ENCODE results near the gene UBAC2.

DNA sequence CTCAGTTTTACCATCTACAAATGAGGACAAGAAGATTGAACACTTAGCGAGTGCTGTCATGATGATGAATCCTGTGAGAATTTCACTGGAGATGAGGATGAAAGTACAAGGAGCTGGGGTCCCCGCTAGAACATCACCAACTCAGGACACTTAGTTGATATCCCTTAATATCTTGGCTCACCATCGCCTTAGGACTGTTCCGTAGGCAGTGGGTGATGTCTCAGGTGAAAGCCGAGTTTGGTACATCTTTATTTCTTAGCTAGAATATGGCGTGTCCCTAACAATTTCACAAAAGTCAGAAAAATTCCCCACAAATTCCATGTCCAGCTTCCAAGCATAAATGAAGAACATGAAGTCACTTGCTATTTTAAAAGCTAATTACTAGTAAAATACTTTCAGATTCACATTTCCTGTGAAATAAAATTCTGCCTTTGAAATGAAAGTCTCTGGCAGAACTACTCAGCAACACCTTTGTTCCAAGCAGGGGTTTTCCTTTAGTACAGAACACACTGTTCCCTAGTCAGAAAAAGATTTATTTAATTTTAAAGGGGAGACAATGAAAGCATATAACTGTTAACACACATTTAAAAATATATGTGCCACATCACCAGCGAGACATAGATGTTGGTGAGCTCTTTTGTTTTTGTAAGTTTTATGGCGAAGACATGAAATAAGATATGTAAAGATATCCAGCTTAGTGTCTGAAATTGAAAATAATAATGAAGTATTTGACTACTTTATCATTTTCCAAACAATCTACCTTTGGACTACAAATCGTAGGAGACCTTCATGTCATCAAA lies 26.5 kb upstream of the RAP2A start:
- PRO-cap, result no peak
- RAMPAGE, long total RNA, 2 experiments, result no peak in any of the 2 experiments

DNA sequence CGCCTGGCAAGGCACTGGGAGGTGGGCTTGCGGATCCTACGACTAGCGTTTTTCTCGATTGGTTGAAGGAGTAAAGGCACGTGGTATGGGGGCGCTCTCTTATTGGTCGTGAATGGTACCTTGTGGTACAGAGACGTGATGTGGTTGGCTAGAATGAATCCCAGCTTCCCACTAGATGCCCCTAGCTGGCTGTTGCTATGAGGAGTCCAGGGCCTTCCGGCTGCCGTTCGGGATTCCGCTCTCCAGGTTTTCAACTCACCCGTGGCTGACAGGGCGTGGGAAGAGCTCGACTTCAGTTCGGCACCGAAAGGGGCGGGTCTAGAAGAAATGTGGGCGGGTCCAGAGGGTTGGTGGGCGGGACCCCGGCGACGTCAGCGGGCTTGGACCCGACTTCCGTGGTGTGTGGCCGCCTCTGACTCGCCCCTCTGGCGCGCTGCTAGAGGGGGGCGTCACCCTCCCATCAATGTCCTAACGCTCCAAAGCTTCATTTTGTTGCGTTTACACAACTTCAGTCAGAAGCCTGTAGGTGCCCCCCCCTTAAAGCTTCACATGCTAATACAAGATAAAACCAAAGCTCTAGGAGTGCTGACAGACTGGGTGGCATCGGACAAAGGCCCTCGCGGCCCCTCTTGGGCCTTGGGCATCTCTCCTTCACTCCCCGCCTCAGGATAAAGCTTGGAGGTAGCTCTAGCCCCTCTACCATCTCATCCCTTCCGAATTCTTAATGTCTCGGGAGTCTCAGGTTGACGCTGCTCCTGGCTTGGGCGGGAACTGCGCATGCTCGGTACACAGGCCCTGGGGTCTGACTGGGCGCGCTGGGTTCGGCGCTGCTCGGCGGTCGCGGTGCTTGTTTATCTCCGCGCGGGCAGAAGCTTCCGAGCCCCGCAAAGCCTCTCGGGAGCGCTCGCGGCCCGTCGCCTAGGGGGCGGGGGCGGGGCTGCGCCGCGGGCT lies 619 bp upstream of the RAP2A start:
- PRO-cap, result bidirectional peak, plus-strand start at position 389 of the sequence, minus-strand start outside the sequence; bidirectional peak, plus-strand start outside the sequence, minus-strand start at position 874 of the sequence
- RAMPAGE, long total RNA, 2 experiments, result start-site peak on the plus strand in 1 of 2 experiments, centred at position 300 of the sequence, 16 reads per replicate; start-site peak on the minus strand in 1 of 2 experiments, centred at position 867 of the sequence, 15 reads per replicate

DNA sequence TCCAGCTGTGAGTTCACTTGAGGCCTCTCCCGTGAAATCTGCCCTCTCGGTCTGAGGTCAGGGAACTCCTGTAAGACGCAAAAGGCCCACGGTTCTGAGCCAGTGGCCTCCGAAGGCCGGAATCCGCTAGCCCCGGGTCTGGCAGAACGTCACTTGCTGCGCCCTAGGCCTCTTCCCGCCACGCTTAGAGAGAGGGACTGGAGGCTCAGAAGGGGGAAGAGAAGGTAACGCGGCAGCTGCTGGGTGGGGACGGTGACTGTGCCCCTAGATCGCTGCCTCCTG lies 884 bp upstream of the FARP1 start:
- PRO-cap, result no peak
- RAMPAGE, long total RNA, 2 experiments, result no peak in any of the 2 experiments

DNA sequence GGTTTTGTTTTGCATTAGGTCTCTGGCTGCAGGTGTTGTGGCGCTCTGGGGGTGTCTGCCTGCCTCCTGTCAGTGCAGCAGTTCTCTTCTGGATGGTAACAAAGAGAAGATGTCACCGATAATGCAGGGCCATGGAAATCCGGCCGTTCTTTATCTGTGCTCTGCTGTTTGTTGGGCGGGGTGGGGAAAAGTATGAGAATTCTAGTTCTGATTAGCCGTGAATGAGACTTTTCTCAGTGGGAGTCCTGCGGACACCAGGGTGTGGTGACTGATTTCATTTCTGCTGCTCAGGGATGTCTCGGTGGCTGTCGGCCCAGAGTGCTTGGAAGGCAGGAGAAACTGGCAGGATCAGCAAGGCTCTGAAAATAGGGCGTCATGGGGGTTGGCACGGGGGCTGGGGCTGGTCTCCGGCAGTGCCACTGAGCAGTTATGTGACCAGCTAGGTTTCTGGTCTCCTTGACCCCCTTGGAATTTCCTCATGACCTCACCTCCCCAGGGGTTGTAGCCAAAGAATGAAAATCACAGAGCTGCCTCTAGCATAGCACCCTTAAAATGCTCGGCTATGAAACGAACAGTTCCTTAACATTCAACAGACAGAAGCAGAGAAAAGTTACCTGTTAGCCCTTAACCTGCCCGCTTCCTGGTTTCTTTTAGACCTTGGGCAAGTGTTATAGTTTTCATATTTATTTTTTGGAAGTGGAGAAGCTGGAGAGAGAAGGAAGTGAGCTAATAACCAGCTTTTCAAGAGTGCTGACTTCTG lies 4.9 kb downstream of the RNF113B start:
- PRO-cap, result no peak
- RAMPAGE, long total RNA, 2 experiments, result no peak in any of the 2 experiments

DNA sequence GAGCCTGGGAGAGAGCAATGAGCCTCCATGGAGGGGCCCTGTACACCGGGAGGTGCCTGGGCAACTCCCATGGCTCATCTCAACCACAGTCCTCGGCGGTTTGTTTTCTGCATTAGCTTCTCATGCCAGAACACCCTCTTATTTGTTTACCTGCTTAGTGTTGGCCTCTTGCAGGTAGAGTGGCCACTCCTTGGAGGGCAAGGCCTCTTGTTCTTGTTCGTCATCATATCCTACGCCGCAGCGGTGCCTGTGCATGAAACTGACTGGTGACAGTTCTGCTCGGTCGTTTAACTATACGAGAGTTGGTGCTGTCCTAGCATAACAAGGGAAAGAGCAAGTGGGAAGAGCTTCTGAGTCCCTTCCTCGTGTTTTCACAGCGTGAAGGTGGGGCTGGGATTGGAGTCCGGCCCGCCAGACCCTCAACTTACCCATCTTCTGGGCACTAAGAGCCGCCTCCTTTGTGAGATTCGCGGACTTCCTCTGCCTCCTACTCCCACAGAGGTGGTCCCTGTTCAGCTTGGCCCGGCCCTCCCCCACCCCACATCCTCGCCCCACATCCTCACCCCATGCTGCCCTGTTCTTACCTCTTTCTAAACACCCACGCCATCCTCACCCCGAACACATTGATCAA lies 40.6 kb upstream of the RNF113B start:
- PRO-cap, result no peak
- RAMPAGE, long total RNA, 2 experiments, result no peak in any of the 2 experiments

GRCh38 chr13:98252771-98253175 lies 75.7 kb upstream of the RNF113B start:
- PRO-cap, result no peak
- RAMPAGE, long total RNA, 2 experiments, result no peak in any of the 2 experiments

DNA sequence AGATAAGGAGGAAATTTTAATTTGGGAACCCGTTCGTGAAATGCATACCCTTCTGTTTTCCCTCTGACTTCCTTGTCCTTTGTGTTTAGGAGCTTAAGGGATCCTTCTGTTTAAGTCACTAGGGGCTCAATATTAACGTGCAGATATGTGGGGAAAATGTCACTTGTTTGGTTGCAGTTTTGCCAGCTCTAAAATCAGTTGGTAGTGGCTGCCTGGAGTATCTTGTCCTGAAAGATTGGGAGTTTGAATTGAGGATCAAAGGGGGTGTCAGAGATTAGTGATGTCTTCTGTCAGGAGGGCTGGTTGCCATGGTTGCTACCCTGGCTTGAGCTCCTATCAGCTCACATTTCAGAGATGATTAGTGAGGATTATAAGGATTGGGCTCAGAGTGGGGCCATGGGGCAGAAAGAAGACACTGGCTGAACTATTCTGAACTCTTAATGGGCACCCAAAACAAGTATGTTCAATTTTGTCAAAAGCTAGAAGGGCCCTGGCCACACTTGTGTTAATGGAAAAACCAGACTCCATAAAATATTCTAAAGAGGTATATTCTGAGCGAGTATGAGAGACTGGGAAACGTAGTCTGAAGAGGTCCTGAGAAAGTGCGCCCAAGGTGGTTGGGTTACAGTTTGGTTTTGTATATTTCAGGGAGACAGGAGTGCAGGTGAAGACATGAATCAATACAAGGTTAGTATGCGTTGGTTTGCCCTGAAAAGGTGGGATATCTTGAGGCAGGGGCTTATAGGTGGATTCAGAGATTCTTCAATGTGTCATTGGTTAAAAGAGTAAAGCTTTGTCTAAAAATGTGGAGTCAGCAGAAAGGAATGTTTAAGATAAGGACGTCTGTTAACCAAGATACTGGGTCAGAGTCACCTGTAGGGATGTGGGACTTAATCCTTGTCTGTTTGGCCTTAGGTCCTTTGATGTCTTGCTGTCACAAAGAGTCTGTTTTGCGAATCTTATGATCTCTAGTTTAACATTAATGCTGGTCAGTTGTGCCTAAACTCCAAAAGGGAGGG lies 95.7 kb upstream of the RNF113B start:
- PRO-cap, result no peak
- RAMPAGE, long total RNA, 2 experiments, result no peak in any of the 2 experiments

- PRO-cap, result no peak
- RAMPAGE, long total RNA, 2 experiments, result no peak in any of the 2 experiments
Observed at GRCh38 chr13:98528814-98529327, 48.0 kb downstream of the STK24 start.

- PRO-cap, result no peak
- RAMPAGE, long total RNA, 2 experiments, result no peak in any of the 2 experiments
Observed at GRCh38 chr13:98541126-98542090, 35.5 kb downstream of the STK24 start.

- PRO-cap, result no peak
- RAMPAGE, long total RNA, 2 experiments, result no peak in any of the 2 experiments
Observed at GRCh38 chr13:98542091-98542815, 34.7 kb downstream of the STK24 start.

DNA sequence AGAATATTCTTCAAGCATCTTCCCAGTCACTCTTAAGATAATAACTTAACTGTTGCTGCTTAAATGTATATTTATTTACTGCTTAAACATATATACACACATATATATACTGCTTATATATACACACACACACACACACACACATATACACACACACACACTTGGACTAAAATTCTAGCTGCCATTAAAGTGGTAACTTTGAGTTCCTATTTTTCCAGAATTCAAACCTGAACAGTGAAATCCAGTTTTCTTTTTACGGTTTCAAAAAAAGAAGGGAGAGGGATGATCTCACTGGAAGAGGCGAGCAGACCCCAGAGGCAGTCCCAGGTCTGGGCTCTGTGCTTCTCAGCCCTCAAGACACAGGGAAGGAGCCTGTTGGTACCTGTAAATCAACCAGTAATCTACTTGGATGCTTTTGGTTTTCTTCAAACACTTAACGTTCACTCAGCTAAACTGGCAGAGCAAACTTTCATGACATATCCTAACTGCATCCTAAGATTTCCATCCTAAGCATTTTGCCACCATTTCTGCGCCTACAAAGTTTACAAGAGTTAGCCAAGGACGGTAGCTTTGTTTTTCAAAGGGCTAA lies 1.5 kb downstream of the STK24 start:
- PRO-cap, result no peak
- RAMPAGE, long total RNA, 2 experiments, result no peak in any of the 2 experiments

DNA sequence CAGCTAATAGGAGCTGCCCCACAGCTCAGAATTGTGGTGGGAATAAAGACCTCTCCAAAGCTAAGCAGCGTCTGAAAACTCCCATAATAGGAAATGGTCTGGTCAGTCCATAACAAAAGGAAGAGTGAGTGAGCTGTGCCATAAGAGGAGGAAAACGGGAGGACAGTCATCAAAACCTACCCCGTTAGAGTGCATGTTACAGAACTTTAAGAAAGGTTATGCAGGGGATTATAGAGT lies 8.8 kb upstream of the SLC15A1 start:
- PRO-cap, result no peak
- RAMPAGE, long total RNA, 2 experiments, result no peak in any of the 2 experiments

- PRO-cap, result bidirectional peak, plus-strand start at chr13:99200886, minus-strand start at chr13:99200690
- RAMPAGE, long total RNA, 2 experiments, result start-site peak on the plus strand in 2 of 2 experiments, at chr13:99200780-99200900 at its widest, 156 to 279 reads per replicate; start-site peak on the minus strand in 2 of 2 experiments, at chr13:99200664-99200726 at its widest, 26 to 51 reads per replicate
Observed at GRCh38 chr13:99200031-99200998, at the start of gene UBAC2. UBAC2 (plus strand) TSS chr13:99200854.

DNA sequence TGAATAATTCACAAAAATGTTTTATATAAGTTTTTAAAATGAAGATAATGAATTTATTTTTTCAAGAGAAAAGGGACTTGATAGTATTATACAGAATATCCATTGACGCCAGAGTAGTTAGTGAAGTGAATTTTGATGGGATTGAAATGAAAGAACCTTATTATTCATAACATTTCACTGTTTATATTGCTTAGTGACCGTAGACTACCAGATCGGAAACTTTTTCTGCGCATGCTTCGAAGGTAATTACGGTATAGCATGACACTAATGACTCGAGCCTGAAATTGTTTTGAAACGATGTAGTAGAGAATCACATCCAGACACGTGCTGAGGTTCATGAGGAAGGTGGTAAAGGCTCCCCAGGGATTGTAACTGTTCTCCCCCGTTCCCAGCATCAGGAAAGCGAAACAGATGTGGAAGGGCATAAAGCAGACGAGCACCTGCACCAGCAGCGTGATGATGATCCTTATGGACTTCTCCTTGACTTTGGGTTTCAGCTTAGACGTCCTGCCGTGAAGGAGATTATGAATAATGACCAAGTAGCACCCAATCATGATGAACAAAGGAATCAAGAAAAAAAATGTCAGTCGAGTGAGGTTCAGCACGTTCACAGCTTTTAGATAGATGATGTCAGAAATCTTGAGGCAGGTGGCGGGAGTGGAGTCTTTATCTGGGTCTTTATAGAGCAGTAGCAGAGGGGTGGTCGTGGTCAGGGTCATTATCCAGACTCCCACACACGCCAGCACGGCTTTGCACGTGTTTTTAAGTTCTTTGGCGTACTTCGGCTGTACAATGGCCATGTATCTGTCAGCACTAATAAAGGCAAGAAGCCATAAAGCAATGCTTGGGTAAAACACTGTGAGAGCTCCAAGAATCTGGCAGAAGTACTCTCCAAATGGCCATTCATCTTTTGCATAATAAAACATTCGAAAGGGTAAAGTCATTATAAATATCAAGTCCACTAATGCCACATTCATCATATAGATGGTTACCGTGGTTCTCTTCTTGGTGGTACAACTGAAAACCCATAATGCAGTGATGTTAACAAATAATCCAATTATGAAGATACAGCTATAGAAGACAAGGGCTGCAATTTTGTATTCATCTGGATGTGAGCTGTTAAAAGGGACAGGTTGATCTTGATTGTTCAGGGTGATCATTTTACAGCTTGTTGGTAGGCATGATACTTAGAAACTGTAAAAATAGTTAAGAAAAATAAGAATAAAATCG lies 3.1 kb downstream of the GPR18 start:
- PRO-cap, result no peak
- RAMPAGE, long total RNA, 2 experiments, result no peak in any of the 2 experiments

DNA sequence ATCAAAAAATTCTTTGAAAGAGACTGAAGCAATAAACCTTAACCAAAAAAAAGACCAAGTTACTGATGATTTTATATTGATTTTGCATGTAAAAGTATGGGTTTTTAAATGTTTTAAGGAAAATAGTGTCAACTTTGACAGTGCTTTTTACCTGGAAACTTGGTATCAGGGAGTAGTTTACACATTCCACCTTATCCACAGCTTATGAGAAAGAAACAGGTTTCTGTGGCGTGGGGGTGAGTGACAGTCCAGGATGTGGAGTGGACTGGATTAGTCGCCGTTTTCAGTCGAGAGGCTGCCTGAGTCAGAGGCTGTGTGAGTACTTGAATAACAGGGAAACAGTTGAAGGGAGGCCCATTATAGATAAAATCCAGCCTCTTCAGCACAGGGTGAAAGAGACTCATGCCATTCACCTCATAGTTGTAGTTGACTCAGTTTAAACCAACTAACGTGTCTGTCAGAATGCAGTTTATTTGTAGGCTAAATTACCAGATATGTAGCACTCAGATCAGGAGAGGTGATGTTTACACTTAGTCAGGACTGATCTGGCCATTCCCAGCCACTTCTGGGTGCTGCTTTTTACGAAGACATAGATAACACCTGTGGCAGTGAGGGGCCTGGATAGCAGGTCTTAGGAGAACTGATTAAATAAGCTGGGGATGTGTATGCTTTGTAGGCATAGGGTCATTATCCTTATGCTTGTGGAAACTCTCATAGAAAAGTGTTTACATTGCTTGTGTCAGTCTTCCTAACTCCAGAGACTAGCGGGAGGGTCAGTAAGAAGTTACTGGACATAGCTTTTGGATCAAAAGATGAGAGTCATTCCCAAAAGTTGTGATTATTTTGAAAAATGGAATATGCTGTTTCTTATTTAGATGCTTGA lies 708 bp upstream of the GPR183 start:
- PRO-cap, result no peak
- RAMPAGE, long total RNA, 2 experiments, result no peak in any of the 2 experiments

DNA sequence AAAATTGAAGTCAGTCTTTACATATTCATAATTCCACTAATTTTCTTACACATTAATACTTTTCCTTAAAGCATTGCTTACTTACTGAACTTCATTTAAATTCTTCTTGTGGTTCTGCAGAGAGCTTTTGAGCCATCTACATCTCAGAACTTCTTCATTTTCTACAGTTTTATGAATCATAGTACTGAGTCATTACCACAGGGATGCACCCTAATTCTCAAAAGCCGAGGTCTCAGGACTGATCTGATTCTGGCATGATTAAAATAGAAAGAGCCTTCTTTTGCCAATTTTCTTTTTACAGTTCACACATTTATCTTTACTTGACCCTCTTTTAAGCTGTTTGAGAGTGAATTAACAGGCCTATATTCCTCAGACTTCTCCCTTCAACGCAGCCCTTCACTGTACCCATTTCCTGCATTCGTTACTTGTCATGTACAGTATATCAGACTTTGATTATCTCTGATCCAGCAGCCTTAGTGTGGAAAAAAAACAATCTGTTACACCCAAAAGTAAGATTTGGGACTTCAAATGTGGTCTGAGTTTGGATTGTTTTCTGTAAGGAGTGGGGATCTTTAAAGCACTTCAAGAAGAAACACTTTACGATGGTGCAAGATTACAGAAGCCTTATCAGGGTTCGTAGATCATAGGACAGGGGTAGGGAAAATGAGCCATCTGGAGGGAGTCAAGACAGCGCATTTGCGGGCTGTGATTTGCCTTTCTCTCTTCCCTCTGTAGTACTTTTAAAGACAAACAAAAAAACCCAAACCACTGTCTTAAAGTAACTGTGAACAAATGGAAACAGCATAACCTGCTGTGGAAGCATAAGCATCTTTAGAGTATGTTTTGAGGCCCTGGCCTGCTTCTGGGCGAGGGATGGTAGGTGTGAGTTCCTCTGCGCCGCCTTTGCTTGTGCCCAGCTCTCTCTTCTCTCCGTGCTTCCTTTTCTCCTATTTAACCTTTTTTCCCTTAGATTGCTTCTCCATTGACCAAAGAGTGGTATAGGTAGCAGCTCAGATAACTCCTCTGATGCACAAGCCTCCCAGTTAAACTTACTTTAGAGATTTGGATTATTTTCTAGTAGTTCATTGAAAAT lies 15.3 kb upstream of the GPR183 start:
- PRO-cap, result no peak
- RAMPAGE, long total RNA, 2 experiments, result no peak in any of the 2 experiments

DNA sequence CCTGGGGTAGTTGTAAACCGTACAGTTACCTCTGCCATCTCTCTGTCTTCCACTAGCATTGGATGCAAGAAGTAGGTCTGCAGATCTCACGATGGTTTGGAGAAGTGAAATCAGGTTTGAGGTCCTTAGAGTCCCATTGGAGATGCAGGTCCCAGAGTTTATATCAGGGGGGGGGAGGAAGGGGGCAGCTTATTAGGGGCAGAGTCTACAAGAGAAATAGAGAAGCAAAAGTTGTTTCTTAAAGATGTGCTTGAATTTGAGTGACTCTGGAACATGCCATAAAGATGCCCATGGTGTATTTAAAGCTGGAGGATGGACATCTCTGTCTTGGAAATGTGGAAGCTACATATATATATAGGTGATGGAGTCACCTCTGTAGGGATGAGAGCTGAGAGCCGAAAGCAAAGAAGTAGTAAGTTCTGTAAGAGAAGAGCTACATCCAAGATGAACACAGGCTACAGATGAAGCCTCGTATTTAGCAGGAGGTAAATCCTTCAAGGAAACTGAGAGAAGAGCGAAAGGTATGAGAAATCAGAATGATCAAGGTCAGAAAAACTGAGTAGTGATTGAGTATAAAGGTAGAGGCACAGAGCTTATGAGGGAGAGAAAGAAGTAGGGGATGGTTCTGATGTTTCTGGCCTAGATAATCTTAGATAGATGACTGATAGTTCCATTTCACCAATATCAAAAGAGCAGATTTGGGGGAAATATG lies 34.2 kb upstream of the GPR183 start:
- PRO-cap, result no peak
- RAMPAGE, long total RNA, 2 experiments, result no peak in any of the 2 experiments

DNA sequence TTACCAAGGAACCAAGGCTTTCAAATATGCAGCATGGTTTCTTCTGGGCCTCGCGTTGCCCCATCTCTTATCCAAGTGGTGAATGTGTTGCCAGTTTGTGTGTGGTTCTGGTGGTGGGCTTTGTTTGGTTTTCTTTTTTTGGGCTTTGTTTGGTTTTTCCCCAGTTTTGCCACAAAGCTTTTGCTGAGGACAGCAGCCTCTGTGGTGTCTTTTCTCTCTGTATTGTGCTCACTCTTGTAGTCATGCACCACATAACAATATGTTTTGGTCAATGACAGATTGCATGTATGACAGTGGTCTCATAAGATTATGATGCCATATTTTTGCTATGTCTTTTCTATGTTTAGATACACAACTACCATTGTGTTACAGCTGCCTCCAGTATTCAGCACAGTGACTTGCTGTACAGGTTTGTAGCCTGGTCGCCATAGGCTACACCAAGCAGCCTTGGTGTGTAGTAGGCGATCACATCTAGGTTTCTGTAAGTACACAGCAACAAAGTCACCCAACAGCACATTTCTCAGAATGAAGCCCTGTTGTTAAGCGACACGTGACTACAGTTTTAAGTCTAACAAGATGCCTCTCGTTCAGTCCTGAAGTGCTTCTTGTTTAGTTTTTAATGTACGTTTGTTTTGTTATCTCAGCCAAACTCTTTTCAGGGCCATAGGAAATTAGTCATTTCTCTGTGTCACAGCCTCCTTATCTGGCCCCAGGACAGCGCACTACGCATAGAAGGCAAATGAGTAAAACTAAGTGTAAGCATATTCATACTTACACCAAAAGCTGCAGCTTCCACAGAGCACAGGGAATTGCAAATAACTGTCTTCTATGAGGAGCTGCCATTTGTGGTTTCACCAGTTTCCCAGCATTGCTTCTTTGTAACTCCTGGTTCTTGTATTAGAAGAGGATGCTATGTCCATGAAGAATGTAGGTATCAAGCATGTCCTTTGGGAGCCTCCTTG lies 49.9 kb upstream of the GPR183 start:
- PRO-cap, result no peak
- RAMPAGE, long total RNA, 2 experiments, result no peak in any of the 2 experiments

- PRO-cap, result no peak
- RAMPAGE, long total RNA, 2 experiments, result no peak in any of the 2 experiments
Observed at GRCh38 chr13:99370618-99370853, 63.3 kb upstream of the GPR183 start.

GRCh38 chr13:99380604-99381303 lies 73.6 kb upstream of the GPR183 start:
- PRO-cap, result no peak
- RAMPAGE, long total RNA, 2 experiments, result no peak in any of the 2 experiments